ENCODE measurements around the genes PAGE2B, PAGE3, SPIN3, ZC3H12B, VSIG4 and HEPH.

- PRO-cap: no peak
CAGE:
- cytosol, long polyA minus RNA: no peak
- cytosol, long polyA plus RNA: no peak
- long polyA plus RNA: no peak
- nucleus, long polyA minus RNA: no peak
- nucleus, long polyA plus RNA: no peak
Observed at GRCh38 chrX:53993425-53994116, 50.7 kb downstream of the PHF8 start.

- PRO-cap: no peak
CAGE:
- cytosol, long polyA minus RNA: no peak
- cytosol, long polyA plus RNA: no peak
- long polyA plus RNA: no peak
- nucleus, long polyA minus RNA: no peak
- nucleus, long polyA plus RNA: no peak
Observed at GRCh38 chrX:54445850-54446540, 5.8 kb downstream of the TSR2 start.

- PRO-cap: no peak
CAGE:
- cytosol, long polyA minus RNA: no peak
- cytosol, long polyA plus RNA: no peak
- long polyA plus RNA: no peak
- nucleus, long polyA minus RNA: no peak
- nucleus, long polyA plus RNA: no peak
Observed at GRCh38 chrX:54496421-54496788, 371 bp upstream of the FGD1 start.

- PRO-cap: no peak
CAGE:
- cytosol, long polyA minus RNA: no peak
- cytosol, long polyA plus RNA: no peak
- long polyA plus RNA: no peak
- nucleus, long polyA minus RNA: no peak
- nucleus, long polyA plus RNA: no peak
Observed at GRCh38 chrX:55007352-55008350, 7.5 kb downstream of the APEX2 start.

DNA sequence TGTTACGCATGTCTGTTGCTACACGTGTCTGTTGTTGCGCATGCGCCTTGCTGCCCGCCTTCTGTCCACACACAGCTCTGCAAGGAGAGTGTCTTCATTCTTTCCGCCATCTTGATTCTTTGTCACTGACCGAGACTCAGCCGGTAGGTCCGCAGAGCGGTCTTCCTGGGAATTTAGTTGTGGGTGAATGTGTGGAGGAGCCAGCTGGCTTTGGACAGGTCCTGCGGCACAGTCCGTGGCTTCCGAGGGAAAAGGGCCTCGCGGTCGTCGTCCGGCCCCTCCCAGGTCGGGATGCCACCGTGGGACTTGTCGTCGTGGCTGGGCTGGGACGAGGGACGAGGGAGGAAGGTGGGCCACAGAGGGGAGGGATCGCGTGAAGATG lies at the start of gene PAGE2B:
Gene PAGE2B (plus strand): TSS at position 59 of the 382 bp plus-strand sequence.
- PRO-cap: no peak
CAGE:
- cytosol, long polyA minus RNA: no peak
- cytosol, long polyA plus RNA: no peak
- long polyA plus RNA: no peak
- nucleus, long polyA minus RNA: no peak
- nucleus, long polyA plus RNA: no peak

GRCh38 chrX:55202210-55202580 lies 18.0 kb upstream of the PAGE5 start:
- PRO-cap: no peak
CAGE:
- cytosol, long polyA minus RNA: no peak
- cytosol, long polyA plus RNA: no peak
- long polyA plus RNA: no peak
- nucleus, long polyA minus RNA: no peak
- nucleus, long polyA plus RNA: no peak

- PRO-cap: no peak
CAGE:
- cytosol, long polyA minus RNA: no peak
- cytosol, long polyA plus RNA: no peak
- long polyA plus RNA: no peak
- nucleus, long polyA minus RNA: no peak
- nucleus, long polyA plus RNA: no peak
Observed at GRCh38 chrX:55264667-55265144, at the start of gene PAGE3. PAGE3 (minus strand) TSS chrX:55264916.

DNA sequence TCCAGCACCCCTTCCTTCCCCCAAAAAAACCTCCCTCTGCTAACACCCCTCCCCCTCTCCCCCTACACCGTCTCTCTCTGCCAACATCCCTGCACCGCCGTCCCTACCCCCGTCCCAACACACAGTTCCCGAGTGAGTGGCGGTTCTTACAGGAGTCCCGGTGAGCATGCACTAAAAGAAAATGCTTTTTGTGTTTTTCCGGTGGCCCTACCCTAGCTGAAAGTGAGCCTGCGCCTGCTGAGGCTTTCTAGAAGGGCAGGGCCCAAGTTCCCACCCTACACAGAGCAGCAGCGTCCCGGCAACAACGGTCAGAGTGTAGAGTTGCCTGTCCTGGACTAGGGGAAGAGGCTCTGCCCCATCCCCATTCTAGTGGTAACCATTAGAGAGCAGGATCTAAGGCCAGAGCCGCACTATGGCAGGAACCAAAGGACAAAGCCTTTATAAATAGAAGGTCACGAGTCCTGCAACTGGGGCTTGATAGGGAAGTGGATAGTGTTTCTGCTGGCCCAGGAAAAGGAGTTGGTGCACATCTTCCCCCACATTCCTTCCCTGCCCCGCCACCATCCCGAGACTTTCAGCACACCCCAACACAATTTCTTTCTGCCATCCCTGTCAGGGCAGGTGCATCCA lies 78.0 kb upstream of the PAGE3 start:
- PRO-cap: no peak
CAGE:
- cytosol, long polyA minus RNA: no peak
- cytosol, long polyA plus RNA: no peak
- long polyA plus RNA: no peak
- nucleus, long polyA minus RNA: no peak
- nucleus, long polyA plus RNA: no peak

- PRO-cap: no peak
CAGE:
- cytosol, long polyA minus RNA: no peak
- cytosol, long polyA plus RNA: no peak
- long polyA plus RNA: no peak
- nucleus, long polyA minus RNA: no peak
- nucleus, long polyA plus RNA: no peak
Observed at GRCh38 chrX:56565146-56565886, 1.9 kb downstream of the UBQLN2 start.

GRCh38 chrX:56767213-56767772 lies 38.2 kb downstream of the NBDY start:
- PRO-cap: no peak
CAGE:
- cytosol, long polyA minus RNA: no peak
- cytosol, long polyA plus RNA: no peak
- long polyA plus RNA: no peak
- nucleus, long polyA minus RNA: no peak
- nucleus, long polyA plus RNA: no peak

- PRO-cap: bidirectional peak, plus-strand start at chrX:56995632, minus-strand start at chrX:56995518
CAGE:
- cytosol, long polyA minus RNA: no peak
- cytosol, long polyA plus RNA: no peak
- long polyA plus RNA: no peak
- nucleus, long polyA minus RNA: start-site peak on the minus strand at chrX:56995514-56995530, 35 reads
- nucleus, long polyA plus RNA: start-site peak on the minus strand at chrX:56995514-56995567, 38 and 82 reads in 2 replicates
Observed at GRCh38 chrX:56995027-56996359, at the start of gene SPIN3. SPIN3 (minus strand) TSS chrX:56995541.

- PRO-cap: no peak
CAGE:
- cytosol, long polyA minus RNA: no peak
- cytosol, long polyA plus RNA: no peak
- long polyA plus RNA: no peak
- nucleus, long polyA minus RNA: no peak
- nucleus, long polyA plus RNA: no peak
Observed at GRCh38 chrX:57593677-57594573, 2.1 kb downstream of the ZXDB start.

- PRO-cap: no peak
CAGE:
- cytosol, long polyA minus RNA: no peak
- cytosol, long polyA plus RNA: no peak
- long polyA plus RNA: no peak
- nucleus, long polyA minus RNA: no peak
- nucleus, long polyA plus RNA: no peak
Observed at GRCh38 chrX:57607604-57608041, 15.8 kb downstream of the ZXDB start.

DNA sequence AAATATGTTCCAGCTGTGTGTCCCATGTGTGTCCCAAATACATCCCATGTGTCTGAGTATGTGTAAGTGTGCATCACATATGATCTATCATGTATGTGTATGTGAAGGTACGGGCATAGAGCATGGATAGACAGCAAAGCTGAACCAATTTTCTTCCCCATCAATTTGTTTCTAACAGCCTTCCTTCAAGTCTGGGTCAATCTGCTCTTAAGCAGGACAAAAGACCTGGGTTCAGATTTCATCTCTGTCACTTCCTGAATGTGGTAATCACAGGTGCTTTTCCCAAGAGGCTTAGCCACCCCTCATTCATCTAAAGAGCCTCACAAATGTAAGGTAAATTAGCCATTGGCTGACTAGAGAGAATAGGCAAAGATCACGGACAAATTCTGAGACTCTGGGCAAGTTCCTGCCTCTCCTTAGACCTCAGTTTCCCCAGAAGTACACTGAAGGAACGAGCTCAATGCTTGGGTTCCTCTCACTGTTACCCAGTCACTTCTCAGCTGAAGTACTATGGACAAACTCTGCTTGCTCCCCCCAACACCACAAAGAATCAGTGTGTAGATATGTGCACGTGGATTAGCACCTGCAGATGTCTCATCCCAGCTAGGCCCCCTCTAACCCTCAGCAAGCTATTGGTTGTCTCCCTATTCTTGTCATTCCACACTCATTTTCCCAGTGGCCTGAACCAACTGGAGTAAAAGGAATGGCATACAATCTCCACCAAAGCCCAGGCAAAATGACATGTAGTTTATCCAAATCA lies 43.0 kb downstream of the ARHGEF9 start:
- PRO-cap: no peak
CAGE:
- cytosol, long polyA minus RNA: no peak
- cytosol, long polyA plus RNA: no peak
- long polyA plus RNA: no peak
- nucleus, long polyA minus RNA: no peak
- nucleus, long polyA plus RNA: no peak

GRCh38 chrX:64055112-64055385 lies 150.5 kb downstream of the AMER1 start:
- PRO-cap: no peak
CAGE:
- cytosol, long polyA minus RNA: no peak
- cytosol, long polyA plus RNA: no peak
- long polyA plus RNA: no peak
- nucleus, long polyA minus RNA: no peak
- nucleus, long polyA plus RNA: no peak

GRCh38 chrX:64192009-64192826 lies 13.3 kb downstream of the AMER1 start:
- PRO-cap: no peak
CAGE:
- cytosol, long polyA minus RNA: no peak
- cytosol, long polyA plus RNA: no peak
- long polyA plus RNA: no peak
- nucleus, long polyA minus RNA: no peak
- nucleus, long polyA plus RNA: no peak

- PRO-cap: unidirectional peak, plus-strand start at chrX:65034826
CAGE:
- cytosol, long polyA minus RNA: no peak
- cytosol, long polyA plus RNA: no peak
- long polyA plus RNA: no peak
- nucleus, long polyA minus RNA: no peak
- nucleus, long polyA plus RNA: no peak
Observed at GRCh38 chrX:65034021-65034997, at the start of gene ZC3H12B. ZC3H12B (plus strand) TSS chrX:65034826.

DNA sequence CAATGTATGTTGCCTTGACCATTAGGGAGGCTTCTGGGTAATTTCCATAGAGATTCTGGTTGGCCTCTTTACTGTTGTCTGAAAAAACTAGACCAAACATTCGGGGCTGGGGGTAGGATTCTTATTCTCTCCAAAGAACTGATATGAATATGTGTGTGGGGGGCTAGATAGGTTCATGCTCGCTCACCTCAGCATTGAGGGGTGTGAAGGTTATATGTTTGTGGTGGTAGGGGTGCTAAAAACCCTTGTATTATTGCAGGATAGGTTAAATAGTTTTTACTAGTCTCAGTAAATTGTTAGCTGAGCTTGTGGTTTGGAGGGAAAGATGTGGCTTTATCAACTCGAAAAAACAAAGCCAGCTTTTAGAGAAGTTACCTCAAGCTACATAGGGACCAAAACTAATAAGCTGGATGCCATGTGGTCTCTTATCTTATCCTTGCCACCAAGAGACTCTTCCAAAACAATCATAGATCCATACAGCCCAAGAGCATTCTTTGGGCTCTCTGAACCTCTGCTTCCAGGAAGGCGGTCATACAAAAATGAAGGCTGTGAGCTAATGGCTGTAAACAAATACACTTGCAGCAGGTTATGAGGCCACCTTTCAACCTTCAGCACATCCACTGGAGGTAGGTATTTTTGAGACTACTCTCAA lies 29.1 kb downstream of the MSN start:
- PRO-cap: no peak
CAGE:
- cytosol, long polyA minus RNA: no peak
- cytosol, long polyA plus RNA: no peak
- long polyA plus RNA: no peak
- nucleus, long polyA minus RNA: no peak
- nucleus, long polyA plus RNA: no peak

DNA sequence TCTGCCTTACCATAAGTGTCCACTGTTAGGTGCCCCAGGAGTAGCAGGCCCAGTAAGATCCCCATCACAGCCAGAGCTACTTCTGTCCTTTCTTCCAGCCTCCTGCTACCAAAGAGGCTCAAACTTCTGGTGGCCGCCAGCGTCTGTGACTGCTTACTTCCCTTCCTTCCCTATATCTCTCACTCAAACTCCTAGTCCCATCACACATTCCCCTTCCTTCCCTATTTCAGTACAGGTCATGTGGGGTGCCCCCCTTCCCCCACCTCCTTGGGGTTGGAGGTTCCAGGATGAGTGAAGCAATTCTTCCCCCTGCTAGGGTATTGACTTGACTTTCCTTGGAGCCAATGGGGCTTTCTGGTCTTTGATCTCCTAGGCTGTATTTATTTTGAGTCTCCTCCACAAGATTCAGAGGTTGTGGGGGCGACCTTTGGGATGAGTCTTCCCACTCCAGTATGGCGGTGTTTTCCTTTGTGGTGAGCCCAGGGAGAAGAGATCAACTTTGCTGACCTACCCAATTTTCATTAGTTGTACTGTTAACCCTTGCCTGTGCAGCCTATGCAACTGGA lies at the start of gene VSIG4:
Gene VSIG4 (minus strand): TSS at position 147 of the 566 bp plus-strand sequence.
- PRO-cap: no peak
CAGE:
- cytosol, long polyA minus RNA: no peak
- cytosol, long polyA plus RNA: no peak
- long polyA plus RNA: no peak
- nucleus, long polyA minus RNA: no peak
- nucleus, long polyA plus RNA: no peak

GRCh38 chrX:66163489-66164498 lies at the start of gene HEPH:
HEPH (plus strand) TSS chrX:66164247.
- PRO-cap: no peak
CAGE:
- cytosol, long polyA minus RNA: no peak
- cytosol, long polyA plus RNA: no peak
- long polyA plus RNA: no peak
- nucleus, long polyA minus RNA: no peak
- nucleus, long polyA plus RNA: no peak